Jejunum (tissue), 1 donor: Measurements from ENCODE around the genes ANTXR2 and FGF5.

DNA sequence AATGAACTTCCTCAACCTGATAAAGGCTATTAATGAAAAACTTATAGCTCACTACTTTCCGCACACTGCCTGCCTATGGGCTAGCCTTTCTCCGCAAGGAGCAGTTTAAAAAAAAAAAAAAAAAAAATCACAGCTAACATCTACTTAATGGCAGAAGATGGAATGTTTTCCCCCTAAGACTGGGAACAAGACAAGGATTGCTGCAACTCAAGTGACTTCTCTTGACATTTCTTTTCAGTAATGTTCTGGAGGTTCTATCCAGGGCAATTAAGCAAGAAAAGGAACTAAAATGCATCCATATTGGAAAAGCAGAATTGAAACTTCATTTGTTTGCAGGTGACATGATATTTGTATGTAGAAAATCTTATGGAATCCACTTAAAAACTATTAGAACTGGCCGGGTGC is 7.4 kb downstream of the CNOT6L start:
- PRO-cap = no peak

- PRO-cap = no peak
Observed at GRCh38 chr4:78133101-78133755, 76.1 kb downstream of the FRAS1 start.

- PRO-cap = no peak
Observed at GRCh38 chr4:78551189-78551508, 421 bp upstream of the ANXA3 start.

DNA sequence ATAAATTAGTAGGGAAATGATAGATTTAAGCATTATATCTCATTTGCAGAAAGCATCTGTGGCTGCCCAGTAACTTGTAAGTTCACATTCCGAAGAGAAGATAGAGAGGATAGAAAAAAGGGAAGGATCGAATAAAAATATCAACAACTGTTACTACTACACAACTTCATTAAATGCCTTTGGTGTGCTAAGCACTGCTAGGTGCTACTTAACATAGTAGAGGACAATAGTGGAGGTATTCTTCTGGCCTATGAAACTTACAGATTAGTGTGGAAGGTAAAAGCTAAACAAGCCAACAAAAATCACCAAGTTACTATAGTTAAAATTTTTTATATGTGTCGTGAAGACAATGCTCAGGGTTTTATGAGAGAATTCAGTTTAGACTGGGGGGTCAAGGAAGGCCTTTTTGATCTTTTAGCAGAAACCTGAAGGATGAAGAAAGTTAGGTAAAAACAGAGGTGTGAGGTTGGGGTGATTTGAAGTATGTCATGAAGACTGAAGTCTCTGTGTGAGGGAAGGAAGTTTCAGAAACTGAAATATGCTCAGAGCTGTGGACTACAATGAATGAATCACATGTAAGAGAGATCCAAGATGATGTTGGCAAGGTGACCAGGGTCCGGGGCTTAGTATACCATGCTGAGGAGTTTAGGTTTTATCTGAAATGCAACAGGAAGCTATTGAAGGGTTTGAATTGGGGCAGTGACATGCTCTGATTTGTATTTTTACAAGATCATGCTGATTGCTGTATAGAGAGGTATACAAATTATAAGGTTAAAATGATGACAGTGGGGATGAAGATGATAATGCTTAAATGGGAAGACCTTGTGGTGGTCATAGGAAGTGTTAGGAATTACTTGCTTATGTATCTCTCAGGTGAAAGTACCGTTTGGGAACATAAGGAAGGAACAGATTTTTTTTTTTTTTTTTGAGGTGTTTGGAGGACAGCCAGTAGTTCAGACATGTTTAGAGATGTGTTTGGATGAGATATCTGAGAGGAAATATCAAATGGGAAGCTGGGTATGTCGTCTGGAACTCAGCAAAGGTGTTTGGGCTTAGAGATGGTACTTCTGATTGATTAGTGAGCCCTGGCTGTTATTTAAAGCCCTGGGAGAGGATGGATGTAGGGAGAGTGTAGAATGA is 4.7 kb downstream of the BMP2K start:
- PRO-cap = no peak

DNA sequence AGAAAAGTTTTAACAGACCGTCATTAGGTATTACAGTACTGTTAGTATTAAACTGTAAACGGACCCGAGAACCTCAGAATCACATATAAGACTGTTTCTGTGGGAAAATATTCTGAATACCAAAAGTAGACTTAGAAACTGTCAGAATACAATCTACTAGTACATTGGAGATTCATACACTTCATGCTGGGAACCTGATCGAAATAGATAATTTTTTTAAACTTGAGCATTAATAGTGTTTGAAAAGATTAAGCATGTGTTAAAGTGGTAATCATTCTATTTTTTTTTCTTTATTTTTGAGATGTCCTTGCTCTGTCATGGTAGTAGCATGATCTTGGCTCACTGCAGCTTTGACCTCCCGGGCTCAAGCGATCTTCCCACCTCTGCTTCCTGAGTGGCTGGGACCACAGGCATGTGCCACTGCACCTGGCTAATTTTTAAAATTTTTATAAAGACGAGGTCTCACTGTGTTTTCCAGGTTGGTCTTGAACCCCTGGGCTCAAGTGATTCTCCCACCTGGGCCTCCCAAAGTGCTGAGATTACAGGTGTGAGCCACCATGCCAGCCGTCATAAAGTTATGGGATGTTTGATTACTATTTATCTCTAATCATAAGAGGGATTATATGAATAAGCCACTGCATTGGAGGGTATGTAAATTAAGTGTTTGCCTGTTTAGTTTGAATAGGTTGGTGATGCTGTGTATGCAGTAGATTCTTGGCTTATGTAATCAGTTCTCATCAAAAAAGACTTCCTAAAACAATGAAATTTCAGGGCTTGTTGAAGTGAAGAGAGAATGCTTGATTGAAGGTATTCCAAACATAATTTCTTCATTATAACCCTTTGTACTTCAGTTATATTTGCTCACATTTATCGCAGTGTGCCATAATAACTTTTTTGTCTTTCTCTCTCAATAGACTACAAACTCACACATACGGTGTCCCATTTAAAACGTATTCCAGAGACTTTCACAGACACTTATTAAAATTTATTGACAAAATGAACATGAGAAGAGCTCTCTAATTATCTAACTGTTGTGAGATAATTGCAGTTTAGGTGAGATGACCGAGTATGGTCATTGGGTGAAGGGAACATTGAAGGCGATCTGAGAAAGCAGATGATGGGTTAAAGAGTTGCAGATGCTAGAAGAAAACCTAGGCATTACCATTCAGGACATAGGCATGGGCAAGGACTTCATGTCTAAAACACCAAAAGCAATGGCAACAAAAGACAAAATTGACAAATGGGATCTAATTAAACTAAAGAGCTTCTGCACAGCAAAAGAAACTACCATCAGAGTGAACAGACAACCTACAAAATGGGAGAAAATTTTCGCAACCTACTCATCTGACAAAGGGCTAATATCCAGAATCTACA is 18.6 kb downstream of the BMP2K start:
- PRO-cap = no peak

- PRO-cap = no peak
Observed at GRCh38 chr4:78894460-78895532, 44.4 kb downstream of the PAQR3 start.

DNA sequence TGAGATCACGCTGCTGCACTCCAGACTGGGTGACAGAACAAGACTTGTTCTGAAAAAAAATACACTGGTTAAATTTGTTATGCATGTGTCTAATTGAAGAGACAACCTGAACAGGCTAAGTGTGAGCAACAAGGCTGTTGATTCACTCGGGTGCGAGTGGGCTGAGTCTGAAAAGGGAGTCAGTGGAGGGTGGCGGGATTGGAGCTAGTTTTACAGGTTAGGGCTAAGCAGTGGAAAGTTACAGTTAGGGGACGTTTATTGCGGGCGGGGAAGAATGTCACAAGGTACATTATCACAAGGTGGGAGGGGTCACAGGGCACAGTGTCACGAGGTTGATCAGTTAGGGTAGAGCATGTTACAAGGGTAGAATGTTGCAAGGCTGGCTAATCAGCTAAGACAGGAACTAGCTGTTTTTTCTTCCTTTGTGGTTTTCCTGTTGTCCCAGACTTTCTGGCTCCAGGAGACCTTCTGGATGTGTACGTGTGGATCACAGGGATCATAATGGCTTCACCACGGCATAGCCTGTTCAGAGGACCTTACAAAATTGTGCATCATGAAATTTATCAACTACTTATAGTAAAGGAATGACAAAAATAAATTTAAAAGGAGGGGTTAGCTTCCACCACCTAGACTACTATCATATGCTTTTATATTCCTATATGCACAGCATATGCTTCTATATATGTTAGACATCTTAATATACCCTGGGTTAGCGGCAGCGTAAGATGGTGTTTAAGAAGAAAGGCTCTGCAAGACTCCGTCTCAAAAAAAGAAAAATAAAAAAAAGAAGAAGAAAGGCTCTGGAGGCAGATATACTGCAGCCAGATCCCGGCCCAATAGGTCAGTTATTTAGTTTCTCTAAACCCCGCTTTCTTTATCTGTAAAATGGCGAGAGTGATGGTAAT is 115.6 kb downstream of the NAA11 start:
- PRO-cap = no peak

DNA sequence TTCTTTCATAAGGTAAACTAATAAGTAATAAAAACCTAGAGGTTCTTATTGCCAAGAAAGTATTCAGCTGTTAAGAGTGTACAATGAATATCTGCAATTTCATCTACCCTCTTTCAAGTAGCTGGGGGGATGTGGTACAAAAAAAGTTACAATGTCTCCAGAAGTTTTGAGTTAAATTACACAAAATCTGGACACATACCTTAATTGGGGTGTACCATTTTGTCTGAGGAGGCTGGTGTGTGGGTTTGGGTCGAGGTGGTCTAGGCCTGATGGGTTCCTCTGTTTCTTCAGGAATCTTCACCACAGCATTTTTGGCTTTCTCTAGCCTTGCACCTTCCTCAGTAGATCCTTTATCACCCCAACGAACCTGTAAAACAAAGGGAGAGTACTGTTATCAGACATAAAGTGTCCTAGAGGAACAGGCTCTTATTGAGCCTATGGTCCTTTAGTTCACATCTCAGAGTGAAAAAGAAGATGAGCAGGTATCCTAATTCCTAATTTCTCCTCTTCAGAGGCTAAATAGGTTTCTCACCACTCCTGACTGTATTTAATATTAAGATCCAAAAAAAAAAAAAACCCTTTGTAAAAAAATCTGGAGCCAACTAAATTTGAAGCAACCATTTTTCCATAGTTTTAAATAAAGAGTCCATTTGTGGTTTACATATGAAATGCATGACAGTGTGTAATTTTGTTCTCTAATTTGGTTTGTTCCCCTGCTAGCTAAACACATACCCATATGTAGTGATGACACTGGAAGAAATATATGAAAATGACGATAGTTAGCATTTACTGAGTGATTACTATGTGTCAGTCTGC is 95.0 kb downstream of the ANTXR2 start:
- PRO-cap = no peak

- PRO-cap = bidirectional peak, plus-strand start at chr4:80073190, minus-strand start at chr4:80073082; unidirectional peak, minus-strand start at chr4:80073472; unidirectional peak, minus-strand start at chr4:80073525
Observed at GRCh38 chr4:80072926-80074073, at the start of gene ANTXR2. ANTXR2 (minus strand) TSS chr4:80073229.

DNA sequence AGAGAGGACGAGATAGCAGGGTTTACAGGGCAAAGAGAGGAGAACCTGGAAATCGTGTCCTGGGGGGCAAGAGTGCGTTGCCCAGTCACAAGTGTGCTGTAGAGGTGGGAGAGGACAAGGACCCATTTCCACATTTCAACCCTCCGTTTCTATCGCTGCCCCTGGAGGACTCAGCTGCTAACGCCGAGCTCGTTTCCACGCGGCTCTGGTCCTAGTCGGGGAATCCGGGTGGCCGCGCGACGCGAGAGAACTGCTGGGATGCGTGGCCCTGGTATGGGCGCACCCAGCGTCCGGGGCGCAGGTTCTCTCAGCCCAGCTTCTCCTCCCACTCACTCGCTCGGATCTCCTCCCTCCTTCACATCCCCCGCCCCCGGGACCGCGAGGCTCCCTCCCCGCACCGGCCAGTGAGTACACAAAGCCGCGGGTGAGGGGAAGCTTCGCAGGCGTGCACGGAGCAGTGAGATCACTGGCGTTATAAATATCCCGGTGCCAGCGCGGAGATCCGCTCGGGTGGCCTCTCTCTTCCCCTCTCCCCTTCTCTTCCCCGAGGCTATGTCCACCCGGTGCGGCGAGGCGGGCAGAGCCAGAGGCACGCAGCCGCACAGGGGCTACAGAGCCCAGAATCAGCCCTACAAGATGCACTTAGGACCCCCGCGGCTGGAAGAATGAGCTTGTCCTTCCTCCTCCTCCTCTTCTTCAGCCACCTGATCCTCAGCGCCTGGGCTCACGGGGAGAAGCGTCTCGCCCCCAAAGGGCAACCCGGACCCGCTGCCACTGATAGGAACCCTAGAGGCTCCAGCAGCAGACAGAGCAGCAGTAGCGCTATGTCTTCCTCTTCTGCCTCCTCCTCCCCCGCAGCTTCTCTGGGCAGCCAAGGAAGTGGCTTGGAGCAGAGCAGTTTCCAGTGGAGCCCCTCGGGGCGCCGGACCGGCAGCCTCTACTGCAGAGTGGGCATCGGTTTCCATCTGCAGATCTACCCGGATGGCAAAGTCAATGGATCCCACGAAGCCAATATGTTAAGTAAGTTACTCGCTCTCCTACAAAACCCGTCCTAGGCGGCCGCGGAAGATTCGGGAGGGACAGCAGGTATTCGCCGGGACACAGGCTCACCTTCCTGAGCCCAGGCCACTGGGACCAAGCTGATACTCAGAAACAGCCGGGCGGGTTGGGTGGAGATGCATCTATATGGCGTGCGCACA is at the start of gene FGF5:
TSS of gene FGF5 (plus strand) at position 505 of the 1,199 bp plus-strand sequence.
- PRO-cap = unidirectional peak, plus-strand start at position 415 of the sequence

DNA sequence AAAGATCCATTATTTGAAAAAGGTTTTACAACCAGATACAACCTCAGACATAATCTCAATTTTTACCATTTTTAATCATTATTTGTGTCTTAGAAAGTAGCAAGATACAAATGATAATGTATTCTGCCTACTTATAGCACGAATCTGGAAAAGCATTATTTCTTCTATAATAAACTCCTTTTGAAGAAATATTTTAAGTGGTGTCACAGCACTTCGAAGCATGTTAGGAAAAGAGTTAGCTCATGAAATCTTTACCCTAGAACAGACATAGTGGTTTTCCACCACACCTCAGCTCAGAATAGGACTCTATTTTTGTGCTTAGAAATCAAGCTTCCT is 345.0 kb downstream of the HNRNPD start:
- PRO-cap = no peak

- PRO-cap = no peak
Observed at GRCh38 chr4:82223668-82224232, 150.0 kb downstream of the HNRNPD start.

DNA sequence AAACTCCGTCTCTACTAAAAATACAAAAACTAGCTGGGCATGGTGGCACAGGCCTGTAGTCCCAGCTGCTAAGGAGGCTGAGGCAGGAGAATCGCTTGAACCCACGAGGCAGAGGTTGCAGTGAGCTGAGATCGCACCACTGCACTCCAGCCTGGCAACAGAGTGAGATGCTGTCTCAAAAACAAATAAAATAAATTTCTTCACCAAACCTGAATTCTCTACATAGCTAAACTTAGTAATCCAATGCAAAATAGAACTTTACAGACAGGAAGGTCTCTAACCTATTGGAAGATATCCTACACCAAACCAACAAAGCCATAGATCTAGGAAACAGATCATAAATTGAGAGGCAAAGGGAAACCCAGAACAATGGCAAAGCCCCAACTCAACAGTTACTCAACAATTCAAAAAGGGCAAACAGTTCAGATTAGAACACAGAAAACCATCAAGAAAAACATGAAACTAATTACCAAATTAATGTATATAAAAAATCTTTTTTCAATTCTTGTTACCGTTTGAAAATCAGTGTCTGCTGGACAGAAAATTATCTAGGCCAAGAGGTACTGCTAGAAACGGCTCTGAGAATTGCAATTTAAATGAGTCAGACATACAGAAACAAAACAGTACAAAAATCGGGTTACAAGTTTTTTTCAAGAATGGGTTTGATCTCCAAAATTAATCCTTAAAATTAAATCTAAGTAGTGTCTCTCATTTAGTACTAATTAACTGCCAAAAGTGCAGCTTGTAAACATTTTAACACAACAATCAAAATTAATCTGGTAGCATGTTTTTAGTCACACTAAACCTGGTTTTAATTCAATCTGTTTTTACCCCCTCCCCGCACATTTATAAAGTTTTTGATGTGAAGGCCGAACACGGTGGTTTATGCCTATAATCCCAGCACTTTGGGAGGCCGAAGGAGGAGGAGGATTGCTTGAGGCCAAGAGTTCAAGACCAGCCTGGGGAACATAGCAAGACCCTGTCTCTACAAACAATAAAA is 22.1 kb downstream of the HNRNPD start:
- PRO-cap = no peak

- PRO-cap = no peak
Observed at GRCh38 chr4:82356326-82357019, 17.3 kb downstream of the HNRNPD start.

GRCh38 chr4:82371224-82371805 is 2.5 kb downstream of the HNRNPD start:
- PRO-cap = no peak

DNA sequence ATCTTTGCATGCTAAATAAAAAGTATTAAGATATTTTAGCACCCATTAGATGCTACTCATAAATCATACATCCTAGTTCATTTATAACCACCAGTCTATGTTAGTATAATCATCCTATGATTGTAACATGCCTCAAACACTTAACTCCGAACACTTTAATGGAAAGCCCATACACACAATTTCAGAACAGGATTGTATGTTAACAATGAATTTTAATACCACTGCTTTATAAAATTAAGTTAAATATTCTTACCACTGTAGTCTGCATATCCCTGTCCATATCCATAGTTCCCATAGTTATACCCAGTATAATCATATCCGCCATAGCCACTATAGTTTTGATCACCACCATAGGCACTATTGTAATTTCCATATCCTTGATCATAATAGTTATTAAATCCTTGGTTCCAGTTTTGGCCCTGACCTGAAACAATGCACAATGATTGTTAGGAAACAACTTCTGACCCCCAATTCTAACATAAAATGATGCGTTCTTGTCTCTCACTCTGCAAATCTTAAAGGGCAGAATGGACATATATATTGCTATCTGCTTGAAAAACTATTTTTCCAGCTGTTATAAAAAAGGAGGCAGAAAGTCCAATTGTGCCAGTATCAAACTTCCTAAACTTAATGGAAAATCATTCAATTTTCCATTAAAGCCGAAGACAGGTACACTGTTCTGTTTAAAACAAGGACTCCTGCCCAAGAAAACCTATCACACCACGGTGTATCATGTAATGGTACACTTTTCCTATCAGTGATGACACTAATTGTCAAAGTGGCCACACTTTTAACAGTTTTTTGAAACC is 3.8 kb downstream of the HNRNPDL start:
- PRO-cap = no peak

DNA sequence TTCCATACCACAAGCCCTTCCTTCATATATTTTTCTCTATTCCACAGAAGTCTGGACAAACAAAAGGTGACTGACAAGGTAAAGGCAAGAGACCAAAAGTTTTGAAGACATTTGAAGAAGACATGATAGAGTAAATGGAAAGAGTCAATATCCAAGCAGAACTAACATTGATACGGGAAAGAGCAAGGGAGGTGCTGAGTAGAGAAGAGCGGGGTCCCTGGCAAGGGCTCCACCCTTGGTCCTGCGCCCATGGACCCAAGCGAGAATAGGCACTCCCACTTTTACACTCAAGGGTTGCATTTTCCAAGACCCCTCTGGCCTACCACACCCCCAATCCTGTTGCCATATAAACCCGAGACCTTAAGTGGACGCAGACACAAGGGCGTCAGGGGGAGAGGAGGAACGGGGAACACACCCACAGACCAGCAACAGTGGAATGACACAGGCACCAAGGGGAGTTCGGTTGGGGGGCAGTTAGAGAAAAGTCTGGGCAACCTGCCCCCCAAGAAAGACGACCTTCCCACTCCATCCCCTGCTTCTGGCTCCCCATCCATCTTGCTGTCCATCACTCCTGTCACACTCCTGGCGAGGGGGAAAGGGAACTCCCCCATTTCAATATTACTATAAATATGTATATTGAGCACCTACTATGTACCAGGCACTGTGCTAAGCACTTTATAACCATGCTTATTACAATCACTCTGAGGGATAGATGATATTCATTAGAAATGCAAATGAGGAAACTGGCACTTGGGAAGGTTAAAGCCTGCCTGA is 51.8 kb downstream of the SCD5 start:
- PRO-cap = no peak

GRCh38 chr4:83113518-83113882 is 1.0 kb downstream of the PLAC8 start:
- PRO-cap = no peak

DNA sequence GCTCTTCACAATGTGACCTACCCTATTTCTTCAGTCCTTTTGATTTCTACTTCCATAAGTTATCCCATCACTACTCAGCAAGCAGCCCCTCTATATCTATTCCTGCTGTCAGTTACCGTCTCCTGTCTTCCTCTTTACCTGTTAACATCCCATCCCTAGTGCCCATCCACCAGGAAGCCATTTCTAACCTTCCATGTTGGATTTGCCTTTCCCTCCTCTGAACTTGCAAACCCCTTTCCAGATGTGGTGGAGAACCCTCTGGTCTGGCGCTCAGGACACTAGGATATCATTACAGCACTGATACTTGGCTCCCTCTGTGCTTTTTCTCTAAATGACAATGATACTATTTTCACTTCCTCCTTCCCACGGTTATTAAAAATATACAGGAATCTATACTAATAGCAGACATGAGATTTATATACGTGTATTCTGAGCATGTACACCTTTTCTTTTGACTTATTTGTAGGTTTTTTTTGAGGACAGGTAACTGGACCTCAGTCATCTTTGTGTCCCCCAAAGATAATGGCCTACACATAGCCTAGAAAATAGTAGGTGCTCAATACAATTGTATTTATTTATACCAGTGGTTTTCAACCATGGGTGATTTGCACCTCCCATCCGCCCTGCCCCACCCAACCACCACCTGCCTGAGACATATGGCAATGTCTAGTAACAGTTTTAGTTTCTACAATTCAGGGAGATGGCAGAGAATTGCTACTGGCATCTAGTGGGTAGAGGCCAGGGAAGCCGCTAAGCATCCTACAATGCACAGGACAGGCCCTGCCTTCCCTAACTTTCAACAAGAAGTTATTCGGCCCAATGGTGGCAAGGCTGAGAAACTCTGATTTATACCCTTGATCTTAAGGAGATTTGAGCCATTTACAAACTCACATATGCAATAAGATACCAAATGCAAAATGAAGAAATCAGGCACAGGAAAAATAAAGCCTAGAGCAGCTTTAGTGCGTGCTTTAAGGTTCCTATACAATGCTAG is 60.5 kb upstream of the PLAC8 start:
- PRO-cap = no peak

DNA sequence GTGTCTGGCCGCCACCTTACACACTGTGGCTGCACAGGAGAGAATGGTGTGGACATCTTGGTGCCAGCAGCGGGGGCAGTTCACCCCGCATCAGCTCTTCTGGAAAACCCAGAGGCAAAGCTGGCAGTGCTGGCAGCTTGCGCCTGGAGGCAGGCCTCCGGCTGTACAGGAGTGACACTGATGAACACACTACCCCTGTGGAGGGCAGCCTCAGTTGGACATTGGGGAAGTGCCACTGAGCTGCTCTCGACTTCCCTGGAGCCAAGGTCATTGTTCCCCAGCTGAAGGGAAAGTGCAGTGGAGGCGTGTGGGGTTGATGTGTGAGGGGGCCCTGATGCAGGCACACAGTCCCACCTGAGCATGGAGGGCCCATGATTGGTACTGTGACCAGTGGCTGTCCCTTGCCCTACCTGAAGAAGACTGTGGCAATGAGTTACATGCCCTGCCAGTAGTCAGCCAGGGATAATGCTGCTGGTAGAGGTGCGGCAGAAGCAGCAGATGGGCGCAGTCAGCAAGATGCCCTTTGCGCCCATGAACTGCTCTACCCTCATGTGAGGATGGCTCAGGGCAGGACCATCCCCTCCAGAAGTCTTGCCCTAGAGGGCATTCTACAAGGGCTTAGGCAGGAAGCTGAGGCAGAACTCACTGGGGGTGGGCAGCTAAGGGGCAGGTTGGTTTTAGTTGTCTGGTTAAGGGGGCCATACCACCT is 36.8 kb downstream of the COQ2 start:
- PRO-cap = no peak